Bronchus (tissue), 1 donor: ENCODE results near the genes BUB1 and ZC3H8.

- PRO-cap: unidirectional peak, plus-strand start at chr2:110114919
These were observed 718 bp downstream of the MALL start for GRCh38 chr2:110114820-110115387.

- PRO-cap: no peak
These were observed 2.3 kb upstream of the MALL start for GRCh38 chr2:110117865-110118393.

GRCh38 chr2:110156408-110156840, 40.8 kb upstream of the MALL start:
- PRO-cap: unidirectional peak, minus-strand start at chr2:110156604

DNA sequence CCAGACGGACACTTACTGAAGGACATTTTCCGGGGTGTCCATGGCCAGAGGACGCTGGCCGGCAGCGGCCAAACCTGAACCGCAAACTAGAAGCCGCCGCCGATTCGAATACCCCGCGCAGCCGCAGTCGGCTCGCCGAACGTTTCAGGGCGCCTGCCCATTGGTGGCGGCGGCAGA, at the start of gene BUB1:
BUB1 (minus strand) TSS at position 110 of the 177 bp plus-strand sequence.
- PRO-cap: bidirectional peak, plus-strand start outside the sequence, minus-strand start at position 76 of the sequence

DNA sequence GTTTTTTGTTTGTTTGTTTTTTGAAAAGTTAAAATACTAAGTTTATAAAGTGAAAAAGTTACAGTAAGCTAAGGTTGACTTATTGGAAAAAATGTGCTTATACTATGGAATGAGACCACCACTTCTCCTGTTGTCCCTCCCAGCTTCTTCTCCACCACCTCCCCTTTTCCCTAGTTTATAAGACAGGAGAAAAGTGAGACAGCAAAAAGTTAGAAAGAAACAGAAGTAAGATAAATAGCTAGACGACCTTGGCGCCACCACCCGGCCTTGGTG, 1.3 kb upstream of the BUB1 start:
- PRO-cap: no peak

GRCh38 chr2:111201061-111201665, 80.4 kb downstream of the BCL2L11 start:
- PRO-cap: no peak

DNA sequence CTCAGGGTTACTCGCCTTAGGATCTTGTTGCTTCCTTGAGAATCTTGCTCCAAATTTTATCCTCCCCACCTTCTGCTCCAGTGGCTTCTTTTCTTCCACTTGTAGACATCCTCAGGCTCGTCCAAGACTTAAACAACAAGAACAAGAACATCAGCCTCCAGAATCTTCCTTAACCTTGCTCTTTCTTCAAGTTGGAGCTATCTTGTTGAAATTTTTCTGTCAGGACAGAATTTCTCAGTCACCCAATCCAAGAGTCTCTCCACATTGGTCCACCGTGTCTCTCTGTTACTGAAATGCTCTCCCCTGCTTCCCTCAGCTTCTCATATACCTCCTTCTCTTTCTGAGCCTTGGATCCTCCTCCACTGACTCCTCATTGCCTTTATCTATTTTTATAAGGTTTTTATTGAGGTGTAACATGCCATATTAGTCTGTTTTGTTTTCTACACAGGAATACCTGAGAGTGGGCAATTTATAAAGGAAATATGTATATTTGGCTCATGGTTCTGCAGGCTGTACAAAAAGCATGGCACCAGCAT, 113.0 kb downstream of the BCL2L11 start:
- PRO-cap: no peak

DNA sequence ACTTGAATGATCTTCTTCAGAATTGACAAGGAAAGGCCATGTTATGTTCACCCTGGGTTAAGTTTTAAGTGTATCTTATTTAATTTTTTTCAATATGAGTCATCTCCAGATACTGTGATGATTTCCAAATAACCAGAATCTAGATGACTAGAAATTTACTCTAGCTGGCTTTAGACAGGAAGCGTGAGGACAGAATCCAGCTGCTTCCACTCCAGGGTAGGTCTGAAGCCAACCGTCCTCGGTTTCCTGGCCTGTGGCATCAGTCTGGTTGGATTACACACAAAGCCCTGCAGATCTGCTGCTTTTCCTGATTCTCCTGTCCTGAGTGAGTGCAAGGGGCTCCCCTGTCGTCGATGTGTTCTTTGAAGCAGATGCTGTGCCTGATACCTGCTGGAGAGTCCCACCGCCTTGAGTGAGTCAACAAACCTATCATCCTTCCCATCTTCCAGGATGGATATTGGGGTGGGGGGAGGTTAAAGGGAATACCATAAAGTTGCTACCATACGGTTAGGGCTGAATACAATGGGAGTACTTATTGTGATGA, 370.6 kb downstream of the BCL2L11 start:
- PRO-cap: no peak

- PRO-cap: bidirectional peak, plus-strand start at chr2:111699210, minus-strand start at chr2:111698912
These were observed 185.0 kb downstream of the ANAPC1 start for GRCh38 chr2:111698690-111699599.

GRCh38 chr2:111957676-111958649, 59.6 kb downstream of the MERTK start:
- PRO-cap: no peak

DNA sequence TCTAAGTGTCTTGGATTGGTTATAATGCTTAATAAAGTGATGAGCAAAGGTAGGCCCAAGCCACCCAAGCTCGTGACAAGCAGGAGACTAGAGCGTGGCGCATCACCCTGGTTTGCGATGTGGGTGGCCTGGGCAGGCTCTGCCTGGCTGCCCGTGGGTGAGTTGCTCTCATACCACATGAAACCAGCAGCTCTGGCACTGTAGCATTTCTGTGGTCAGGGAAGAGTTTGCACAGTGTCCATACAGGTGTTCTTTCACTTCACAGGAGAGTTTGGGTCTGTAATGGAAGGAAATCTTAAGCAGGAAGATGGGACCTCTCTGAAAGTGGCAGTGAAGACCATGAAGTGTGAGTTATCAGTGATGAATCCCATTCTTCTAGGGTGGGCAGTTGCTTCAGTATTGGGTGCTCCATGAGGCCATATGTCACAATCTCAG, 51.4 kb upstream of the TMEM87B start:
- PRO-cap: no peak

GRCh38 chr2:112058701-112059342, 3.8 kb downstream of the TMEM87B start:
- PRO-cap: no peak

DNA sequence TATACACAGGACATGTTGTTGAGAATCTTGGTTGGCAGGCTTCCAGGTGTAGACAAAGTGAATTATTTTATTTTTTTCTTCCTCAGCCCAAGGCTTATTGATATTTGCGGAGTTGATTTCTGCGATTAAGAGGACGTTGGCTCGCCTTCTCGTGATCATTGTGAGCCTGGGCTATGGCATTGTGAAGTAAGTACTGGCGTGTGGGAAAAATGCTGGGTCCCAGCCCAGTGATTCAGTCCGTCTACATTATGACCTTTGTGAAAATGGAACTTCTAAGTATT, 30.8 kb downstream of the TMEM87B start:
- PRO-cap: no peak

GRCh38 chr2:112089216-112089761, 34.2 kb downstream of the TMEM87B start:
- PRO-cap: no peak

DNA sequence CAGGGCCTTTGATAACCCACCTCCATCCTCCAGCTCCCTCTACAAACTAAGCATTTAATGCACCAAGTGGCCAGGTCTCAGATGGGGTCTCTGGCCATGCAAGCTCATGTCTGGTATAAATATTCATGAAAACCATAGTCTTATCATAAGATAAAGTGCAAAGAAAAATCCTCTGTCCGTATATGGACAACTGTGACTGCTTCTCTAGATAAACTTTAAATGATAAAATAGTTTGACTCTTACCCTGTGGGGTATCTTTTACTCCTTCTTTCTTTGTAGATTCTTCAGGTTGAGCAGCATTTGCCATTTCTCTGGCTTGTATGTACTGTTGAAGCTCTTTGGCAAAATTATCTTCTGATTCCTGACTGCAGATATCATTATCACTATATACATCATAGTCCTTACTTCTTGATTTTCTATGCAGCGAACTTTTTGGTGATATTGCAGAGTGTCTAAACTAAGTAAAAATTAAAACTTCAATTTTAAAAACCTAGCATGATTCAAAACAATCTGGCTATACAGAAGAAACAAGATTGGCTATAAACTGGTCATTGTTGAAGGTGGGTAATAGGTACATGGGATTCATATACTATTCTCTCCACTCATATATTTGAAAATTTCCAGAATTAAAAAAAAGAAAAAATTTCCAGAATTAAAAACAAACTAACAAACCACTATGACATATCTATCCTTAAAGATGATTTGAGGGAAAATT, 16.6 kb downstream of the ZC3H8 start:
- PRO-cap: no peak

GRCh38 chr2:112254216-112255281, at the start of gene ZC3H8:
TSS of gene ZC3H8 (minus strand) at chr2:112255042.
- PRO-cap: unidirectional peak, plus-strand start at chr2:112254566; bidirectional peak, plus-strand start at chr2:112254841, minus-strand start at chr2:112254721; bidirectional peak, plus-strand start at chr2:112255140, minus-strand start at chr2:112255042

GRCh38 chr2:112259376-112259766, 4.5 kb upstream of the ZC3H8 start:
- PRO-cap: no peak

- PRO-cap: no peak
These were observed 5.8 kb downstream of the ZC3H6 start for GRCh38 chr2:112280827-112281985.

DNA sequence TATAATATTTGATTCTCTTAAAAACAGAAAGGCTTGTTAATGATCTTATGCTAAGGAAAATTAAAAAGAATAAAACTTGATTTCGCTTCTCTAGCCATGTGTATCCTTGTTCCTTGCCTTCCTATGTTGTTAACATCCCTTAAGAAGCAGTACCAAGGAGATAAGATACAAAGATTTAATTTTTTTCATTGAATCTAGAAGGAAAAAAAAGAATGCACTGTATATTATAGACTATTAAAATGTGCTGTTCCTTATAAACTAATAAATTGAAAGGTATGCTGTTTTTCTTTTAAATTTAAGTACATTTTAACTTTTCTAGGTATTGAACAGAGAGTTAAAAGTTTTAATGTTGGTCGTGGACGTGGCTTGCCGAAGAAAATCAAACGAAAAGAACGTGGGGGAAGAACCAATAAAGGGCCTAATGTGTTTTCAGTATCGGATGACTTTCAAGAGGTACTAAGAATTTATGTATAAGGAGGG, 36.1 kb downstream of the ZC3H6 start:
- PRO-cap: no peak

- PRO-cap: no peak
These were observed 40.1 kb downstream of the ZC3H6 start for GRCh38 chr2:112315568-112315897.